Frontal cortex (tissue), 2 donors: ENCODE measurements around the gene ABCC6.

- RAMPAGE, long total RNA: no peak
These were observed at the start of gene ABCC6 for GRCh38 chr16:16223387-16223754. ABCC6 (minus strand) TSS chr16:16223494.

- RAMPAGE, long total RNA: no peak
These were observed 19.6 kb downstream of the NOMO3 start for GRCh38 chr16:16251910-16252382.

- RAMPAGE, long total RNA: no peak
These were observed 388.4 kb downstream of the XYLT1 start for GRCh38 chr16:17082225-17082881.

GRCh38 chr16:17134472-17134944, 336.3 kb downstream of the XYLT1 start:
- RAMPAGE, long total RNA: no peak

DNA sequence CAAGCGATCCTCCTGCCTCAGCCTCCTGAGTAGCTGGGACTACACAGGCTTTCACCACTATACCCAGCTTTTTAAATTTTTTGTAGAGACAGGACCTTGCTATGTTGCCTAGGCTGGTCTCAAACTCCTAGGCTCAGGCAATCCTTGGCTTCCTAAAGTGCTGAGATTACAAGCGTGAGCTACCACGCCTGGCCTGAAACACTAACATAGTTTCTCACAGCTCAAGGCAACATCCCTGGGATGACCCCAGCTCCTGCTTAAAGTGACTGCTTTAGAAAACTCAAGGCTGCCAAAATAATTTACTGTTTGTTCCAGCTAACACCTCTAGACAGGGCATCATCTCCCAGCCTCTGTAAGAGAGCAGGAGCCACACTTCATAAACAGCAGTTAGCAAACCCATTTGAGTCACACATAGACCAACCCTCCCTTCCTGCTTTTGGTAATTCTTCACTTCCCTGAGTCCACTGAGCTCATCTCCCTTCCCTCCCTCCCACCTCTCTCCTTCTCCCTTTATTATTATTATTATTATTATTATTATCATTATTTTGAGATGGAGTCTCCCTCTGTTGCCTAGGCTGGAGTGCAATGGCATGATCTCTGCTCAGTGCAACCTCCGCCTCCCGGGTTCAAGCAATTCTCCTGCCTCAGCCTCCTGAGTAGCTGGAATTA, 201.3 kb downstream of the XYLT1 start:
- RAMPAGE, long total RNA: no peak

DNA sequence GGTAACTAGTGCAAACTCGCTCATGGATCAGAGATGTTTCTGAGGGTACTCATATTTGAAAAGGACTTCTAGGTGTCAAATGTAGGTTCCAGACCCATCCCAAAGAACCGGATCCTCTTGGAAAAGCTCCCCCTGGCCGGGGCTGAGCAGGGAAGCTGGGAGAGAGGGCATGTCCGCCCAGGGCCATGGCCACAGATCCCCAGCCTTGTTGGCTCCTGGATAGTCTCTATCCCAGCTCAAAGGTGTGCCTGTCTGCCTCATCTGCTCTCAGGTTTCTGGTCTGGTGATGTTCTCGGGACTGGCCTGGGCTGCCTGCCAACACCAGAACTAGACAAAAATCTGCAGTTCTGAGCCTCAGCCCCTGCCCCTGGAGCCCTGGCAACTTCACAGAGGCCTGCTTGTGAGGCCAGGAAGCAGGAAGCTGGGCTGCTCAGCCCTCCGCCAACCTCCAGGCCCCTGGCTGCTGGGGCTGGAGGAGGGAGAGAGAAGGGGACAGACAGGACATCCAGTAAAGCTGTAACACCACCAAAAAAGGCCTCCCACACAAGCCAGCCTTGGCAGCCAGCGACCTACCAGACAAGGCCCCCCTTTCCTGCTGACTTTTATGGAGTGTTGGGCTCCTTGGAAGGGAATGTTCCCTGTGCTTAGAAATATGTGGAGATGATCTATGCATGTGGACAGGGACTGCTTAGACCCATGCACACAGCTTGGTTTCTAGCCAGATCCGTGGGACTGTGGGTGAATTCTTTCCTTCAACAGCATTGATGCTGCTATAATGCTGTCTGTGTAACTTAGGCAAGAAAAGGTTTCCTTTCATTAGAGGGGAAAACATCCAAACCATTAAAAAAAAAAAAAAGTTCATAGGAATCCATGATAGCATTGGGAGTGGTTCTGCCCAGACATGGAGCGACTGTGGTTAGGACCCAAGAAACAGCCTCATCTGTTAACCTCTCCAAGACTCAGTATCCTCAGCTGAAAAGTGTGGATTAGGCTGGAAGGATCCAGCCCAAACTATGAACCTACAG, 157.6 kb downstream of the XYLT1 start:
- RAMPAGE, long total RNA: no peak

DNA sequence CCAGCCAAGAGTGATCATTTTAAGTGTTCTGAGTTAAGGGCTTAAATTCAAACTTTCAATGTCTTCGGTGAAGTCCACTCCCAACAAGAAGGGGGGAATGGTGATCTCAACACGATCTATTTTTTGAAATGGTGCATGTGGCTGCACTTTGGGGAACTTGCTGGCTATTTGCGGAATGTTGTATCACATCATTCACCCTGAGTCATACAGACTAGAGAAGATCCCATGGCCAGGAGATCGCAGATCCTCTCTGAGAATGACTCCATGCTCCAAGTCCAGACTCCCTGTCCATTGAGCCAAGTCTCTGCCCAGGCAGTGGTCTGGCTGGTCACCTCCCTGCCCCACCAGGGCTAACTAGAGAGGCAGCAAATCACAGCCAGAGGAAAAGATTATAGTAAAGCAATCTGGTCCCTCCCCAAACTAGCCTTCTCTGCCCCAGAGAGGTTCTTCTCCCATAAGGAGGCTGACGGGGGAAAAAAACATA, 120.5 kb downstream of the XYLT1 start:
- RAMPAGE, long total RNA: no peak

DNA sequence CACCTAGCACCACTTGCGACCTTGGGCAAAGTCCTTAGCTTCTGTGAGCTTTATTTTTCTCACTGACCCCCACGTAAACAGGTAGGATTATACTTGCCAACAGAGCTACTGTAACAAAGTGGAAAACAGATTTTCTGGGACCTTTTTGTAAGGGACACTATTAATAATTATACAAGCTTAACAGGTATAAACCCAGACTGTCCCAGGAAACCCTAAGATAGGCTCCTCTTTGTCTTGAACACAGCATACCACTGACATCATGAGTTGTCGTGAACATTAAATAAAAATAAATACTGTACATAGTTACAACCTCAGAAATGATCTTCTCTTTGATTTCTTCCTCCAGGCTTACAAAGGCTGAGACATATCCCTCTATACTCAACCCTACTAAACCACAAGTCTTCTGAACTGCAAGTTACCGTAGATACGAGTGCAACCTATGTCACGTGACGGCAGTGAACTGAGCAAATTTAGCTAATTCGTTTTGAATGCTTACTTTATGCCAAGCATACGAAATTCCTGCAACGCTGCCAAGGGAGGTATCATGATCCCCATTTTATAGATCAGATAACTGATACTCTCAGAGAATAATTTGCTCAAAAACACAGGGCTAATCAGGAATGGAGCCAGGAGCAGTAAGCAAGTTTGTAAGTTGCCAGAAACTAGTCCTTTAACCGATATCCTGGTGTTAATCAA, 106.5 kb downstream of the XYLT1 start:
- RAMPAGE, long total RNA: no peak

DNA sequence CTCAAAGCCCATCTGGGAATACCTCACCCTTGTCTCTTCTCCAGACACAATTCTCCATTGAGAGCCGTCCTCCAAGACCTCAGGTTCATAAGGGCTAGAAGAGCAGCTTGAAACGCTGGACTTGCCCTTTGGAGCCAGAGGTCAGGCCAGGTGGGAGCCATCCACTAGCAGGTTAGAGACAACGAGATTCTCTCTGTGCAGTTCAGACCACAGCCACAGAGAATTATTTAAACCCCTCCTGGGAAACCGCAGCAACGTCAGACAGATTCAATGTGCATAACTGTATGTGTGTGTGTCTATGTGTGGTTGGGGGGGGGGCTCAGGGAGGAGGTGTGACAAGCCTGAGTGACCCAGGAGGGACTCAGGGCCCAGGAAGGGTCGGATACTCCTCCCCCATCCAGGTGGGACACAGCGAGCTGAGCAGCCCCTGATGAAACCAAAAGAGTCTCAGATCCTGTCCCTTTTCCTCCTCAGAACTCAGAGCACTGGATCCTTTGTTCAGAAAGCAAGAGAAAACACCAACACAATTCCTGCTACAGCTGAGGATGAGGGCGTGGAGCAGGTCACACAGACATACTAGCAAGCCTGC, 66.9 kb downstream of the XYLT1 start:
- RAMPAGE, long total RNA: no peak

- RAMPAGE, long total RNA: no peak
These were observed 54.3 kb downstream of the XYLT1 start for GRCh38 chr16:17416231-17417076.

DNA sequence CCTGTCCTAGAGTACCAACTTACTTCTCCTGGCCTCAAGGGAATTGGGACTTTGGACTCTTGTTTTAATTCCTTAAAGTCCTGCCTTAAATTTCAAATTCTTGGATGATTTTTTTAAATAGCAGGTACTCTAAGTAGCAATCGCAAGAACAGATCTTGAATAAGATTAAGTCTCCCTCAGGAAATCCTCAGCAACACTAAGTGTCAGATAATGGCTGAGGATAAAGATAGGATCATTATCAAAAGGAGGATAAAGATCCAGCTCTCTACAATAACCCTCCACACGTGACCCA, 29.3 kb downstream of the XYLT1 start:
- RAMPAGE, long total RNA: no peak

DNA sequence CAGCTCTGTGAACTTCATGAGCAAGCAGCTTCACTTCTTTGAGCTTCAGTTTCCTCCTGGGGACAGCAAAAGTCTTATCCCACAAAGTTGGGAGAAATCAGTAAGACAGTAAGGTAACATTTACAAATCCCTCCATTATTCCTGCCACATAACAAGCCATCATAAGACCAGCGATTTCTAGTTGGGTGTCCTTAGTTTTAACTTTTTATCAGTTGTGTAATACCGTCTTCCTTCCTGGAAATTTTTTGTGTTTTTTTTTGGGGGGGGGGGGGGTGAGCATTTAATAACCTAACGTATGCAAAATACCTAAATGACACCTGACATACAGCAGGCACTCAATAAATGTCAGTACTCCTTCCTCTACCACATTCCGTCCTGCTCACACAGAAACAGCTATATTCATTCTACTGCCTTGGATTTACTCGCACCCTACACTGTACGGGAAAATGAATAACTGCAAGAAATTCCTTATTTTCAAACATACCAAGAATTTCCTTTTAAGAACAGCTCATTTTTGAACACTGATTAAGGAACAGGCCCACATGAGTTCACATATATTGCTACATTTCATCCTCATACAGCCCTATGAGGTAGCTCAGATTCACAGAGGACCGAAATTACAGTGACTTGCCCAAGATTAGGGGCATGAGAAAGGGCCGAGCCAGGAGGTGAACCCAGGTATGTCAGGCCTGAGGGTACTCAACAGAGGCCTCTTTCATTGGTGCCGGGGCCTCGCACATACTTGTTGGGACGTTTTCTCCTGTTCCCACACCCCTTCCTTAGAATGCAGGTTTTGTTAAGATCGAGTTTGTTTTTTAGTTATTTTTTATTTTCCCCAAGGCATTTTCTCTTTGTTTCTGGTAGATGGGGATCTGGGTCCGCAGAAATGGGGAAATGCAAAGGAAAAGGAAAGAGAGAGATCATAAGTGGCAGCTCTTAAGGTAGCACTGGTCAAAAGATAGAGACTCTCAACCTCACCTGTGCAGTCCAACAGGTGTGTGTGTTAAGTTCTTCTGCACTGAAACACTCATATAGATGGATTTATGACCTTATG, 5.1 kb downstream of the XYLT1 start:
- RAMPAGE, long total RNA: no peak

DNA sequence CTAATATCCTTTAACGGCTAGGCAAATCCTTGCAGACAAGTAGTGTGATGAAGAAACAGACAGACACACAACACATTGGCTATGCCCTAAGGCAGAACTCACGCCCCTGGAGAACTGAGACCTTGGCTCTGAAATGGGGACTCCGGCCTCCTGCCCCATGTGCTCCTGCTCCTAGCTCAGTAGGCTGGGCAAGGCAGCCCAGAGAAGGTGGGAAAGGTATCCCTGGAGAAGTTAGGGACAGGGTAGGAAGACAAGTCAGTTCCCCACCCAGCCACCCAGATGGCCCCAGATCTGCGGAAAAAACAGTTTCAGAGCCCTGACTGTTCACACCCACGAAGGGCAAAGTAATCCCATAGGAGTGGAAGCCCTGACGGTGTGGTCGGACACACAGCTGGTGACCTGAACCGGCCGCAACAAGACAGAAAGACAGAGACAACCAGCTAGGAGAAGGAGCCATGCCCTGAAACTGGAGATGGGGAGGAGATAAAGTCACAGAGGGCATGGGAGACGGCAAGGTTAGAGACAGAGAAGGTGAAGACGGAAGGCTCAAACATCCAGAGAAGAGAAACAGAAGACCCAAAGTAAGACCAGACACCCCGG, 1.4 kb downstream of the XYLT1 start:
- RAMPAGE, long total RNA: no peak

DNA sequence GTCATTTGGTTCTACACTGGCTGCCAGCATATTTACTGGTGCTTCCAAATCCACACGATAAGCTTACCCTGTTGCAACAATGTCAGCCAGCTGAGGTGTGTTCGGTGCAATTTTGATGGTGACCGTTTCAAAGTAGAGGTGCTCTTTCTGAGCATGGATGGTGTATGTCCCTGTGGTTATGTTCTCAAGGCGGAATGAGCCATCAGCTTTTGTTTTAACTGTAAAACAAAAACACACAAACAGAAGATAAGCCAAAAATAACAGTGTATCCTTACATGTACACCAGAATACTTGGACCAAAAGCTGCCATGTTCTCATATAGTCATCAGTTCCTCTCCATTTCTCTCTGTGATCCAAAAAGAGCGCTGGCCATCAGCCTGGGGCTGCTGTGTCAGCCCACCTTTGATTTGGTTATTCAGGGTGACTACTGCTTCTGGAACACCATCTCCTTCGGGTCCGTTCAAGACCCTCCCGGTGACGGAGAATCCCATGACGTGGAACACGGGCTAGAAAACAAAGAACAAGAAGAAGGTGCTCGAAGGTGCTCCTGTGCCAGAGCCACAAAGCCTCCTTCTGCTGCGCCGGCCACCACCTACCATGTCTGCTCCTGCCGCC, 23.3 kb downstream of the NOMO2 start:
- RAMPAGE, long total RNA: no peak

DNA sequence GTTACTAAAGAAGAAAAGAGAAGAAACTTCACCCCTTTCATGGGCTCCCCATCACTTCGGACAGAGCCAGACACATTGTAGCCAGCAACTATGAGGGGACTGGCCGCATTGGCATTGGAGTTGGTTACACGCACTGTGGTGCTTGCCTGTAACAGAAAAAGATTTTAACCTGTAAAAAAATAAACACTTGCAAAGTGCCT, 18.4 kb downstream of the NOMO2 start:
- RAMPAGE, long total RNA: no peak

DNA sequence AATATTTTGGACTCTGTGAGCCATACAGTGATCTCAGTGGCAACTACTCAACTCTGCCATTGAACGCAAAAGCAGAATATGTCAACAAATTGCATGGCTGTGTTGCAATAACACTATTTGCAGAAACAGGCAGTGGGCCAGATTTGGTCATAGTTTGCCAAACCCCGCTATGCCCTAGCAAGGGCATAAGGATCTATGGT, 18.5 kb upstream of the NOMO2 start:
- RAMPAGE, long total RNA: no peak

- RAMPAGE, long total RNA: no peak
These were observed 935 bp downstream of the RPS15A start for GRCh38 chr16:18789130-18789668.

DNA sequence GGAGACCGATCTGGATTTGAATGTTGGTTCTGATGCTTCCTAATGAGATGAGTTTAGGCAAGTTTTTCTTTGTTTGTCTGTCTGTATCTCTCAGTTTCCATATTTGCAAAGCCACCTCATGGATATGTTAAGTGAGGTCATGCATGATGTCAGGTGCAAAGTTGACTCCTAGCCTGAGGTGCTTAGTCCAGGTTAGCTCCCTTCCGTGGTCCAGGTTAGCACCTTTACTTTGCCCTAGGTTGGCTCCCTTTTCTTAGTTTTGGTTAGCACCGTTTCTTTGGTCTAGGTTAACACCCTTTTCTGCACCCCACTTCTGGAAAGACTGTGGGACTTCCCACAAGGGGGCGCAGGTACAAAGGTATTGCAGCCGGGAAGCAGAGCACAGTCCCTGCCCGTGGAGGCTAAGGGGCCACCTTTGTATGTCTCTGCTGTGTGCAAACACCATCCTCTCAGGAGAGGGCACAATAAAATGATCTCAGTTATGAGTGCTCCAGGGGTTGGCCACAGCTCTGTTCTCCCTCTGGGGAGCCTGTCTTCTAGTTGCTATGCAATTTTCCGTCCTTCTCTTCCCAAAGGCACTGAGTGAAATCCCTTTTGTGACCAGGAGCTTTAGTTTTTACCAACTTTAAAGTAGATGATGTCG, 28.5 kb upstream of the TMC5 start:
- RAMPAGE, long total RNA: no peak

GRCh38 chr16:19393259-19394169, 24.2 kb upstream of the TMC5 start:
- RAMPAGE, long total RNA: no peak

GRCh38 chr16:19536816-19537785, 13.4 kb downstream of the CCP110 start:
- RAMPAGE, long total RNA: no peak